ReNcell CX (cell line): ENCODE results near the gene WASF3.

DNA sequence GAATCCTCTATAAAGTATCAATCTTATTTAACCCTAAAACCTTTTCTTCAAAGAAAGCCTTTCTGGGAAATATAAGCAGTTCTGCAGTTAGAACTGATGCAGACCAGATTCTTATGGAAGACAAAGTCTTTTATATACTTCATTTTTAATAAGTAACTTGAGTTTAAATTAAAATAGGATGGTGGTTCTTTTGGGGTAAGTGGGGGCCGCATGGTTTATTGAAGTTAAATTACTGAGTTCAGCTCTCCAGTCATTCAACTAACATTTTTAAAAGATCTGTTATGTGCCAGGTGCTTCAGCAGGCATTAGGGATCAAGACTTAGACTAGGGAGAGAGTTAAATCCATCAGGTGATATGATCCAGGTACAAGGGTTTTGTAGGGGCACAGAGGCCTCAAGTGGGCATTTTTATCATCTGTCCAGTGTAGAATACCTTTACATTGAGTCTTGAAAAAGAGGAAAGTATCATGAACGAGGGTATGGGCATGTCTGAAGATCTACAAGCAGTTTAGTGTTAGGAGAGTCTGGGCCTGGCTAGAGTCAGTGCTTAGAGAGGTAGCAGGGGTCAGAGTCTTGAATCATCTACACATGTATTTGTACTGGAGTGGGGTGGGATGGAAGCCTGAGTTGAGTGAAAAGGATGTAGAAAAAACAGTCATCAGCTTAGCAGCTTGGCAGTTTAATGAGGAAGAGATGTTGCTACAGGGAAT is 22.3 kb downstream of the NUP58 start:
- PRO-cap = no peak

DNA sequence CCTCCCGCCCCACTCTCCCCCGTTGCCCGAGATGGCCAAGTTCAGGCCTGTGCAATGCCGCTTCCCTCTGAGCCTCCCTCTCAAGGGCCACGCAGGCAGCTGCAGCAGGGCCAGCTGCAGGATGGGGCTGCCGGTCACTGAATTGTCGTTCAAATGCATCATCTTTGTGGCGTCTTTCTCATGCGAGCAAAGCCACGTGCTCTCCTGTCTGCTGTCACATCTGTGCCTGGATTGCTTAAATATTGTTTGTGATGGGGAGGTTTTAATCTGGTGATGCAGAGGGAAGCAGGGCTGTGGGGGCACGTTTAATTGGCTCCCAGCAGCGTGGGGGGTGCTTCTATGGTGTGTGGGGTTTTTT is 26.6 kb downstream of the SHISA2 start:
- PRO-cap = no peak

GRCh38 chr13:26557626-26558810 is at the start of gene WASF3:
Gene WASF3, plus strand, starts transcription at chr13:26557683.
- PRO-cap = bidirectional peak, plus-strand start at chr13:26557724, minus-strand start at chr13:26557445; bidirectional peak, plus-strand start at chr13:26558437, minus-strand start at chr13:26558165; unidirectional peak, minus-strand start at chr13:26558617

GRCh38 chr13:26785284-26785719 is 24.7 kb upstream of the GPR12 start:
- PRO-cap = no peak

DNA sequence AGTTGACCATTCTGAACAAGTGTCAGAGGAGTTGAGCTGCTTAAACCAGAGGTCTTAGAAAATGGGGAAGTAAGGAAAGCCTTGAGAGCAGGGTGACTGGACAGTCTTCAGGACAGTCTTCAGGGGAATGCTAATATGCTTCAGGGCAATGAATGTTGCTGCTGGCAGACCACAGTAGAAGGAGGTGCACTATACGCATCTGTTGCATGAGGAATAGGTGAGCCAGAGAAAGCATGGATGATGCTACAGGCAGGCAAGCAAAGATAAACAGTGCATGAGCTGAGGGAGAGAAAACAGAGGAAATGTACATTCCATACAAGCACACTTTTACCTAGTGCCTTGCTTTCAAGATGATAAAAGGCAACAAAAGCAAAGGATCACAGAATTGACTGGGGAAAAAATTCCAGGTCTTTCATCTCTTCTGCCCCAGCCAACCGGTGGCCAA is 196.7 kb upstream of the GPR12 start:
- PRO-cap = no peak

- PRO-cap = no peak
Observed at GRCh38 chr13:26968276-26969581, 202.9 kb downstream of the USP12 start.

DNA sequence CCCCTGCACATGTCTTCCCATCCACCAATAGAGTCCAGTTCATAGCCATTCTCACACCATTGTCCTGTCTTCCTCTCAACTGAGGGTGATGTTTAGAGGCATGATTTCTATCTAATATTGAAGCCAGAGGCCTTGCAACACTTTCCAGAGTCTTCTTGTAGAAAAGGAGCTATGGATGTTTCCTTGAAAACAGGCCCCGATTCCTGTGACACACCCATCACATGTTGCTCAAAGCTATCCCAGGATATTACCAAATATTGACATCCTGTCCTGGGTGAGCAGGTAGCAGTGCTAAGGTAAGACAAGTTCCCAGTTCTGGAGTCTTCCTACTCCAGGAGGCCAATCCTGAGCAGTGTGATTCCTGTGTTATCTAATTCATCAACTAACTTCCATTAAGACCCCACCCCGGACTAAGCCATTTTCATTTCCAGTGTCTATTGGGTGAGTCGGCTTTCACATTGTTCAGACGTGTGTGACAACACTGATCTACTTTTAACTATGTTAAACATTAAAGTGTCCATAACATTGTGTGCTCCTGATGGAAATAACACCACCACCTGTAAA is 201.1 kb downstream of the USP12 start:
- PRO-cap = no peak

DNA sequence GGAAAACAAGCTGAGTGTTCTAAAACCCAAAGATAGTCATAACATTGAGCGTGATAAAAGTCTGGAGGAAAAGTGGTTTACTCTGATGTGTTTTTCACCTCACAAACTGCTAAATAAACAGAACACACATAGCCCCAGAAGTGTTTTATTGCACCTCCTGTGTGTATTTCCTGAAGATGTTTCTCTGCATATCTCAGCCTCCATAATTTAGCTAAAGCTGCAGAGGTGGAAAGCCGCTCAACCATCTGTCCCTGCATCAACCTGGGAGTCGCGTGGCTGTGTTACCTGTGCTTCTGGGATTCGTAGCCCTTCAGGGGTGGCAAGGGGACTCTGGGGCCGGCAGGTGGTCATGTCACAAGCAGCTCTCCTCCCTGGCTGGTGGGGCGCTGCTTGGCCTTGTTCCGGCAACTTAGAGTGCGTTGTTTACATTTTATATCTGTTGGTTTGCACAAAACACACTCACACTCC is 191.1 kb downstream of the USP12 start:
- PRO-cap = no peak

GRCh38 chr13:26997322-26997932 is 174.2 kb downstream of the USP12 start:
- PRO-cap = no peak

- PRO-cap = no peak
Observed at GRCh38 chr13:26998153-26998840, 173.3 kb downstream of the USP12 start.

DNA sequence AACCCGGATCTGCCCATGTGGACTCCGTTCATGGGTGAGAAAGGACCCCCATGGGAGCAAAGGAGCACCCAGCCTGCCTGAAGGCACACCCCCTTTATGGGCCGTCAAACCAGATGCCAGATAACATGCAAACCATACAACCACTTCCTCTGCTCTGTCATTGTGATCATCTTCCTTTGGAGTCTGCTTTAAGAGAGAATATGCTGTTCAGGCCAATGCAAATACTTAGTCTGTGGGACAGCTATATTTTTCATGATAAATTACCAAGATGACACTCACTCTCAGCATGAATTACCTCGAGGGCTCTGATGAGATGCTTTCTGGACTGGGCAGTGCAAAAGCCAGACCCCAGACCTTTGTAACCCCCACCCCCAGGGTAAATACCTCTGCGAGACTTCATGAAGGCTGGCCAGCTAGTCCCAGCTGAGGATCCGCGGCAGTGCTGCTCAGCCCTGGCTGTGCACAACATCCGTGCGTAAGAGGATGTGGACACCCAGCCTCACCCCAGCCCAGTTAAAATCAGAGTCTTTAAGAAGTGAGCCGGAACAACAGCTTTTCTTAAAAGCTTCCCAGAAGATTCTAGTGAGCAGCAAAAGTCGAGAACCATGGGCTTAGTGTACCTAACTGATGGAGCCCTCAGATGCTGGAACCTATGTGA is 126.5 kb downstream of the USP12 start:
- PRO-cap = no peak

GRCh38 chr13:27149273-27150025 is 22.2 kb downstream of the USP12 start:
- PRO-cap = no peak

DNA sequence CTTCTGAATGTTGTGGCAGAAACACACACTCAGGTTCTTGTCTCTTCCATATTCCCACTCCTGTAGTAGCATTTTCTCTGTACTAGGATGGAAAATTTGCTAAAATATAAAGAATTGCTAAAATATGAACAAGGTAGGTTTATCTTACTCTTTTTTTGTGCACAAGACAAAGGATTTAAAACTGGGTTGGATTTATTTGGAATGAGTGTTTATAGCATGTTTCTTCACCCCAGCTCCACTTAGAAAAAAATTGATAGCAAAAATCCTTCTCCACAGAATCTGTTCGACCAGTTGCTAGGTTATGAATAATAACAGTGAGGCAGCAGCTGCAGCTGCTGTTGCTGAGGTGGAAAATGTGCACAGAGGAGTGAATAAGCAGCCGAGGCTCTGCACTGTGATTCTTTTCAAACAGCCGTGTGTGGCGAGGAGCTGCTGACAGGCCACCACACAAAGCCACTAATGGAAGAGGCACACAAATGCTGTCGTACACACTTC is 6.6 kb upstream of the RASL11A start:
- PRO-cap = no peak

DNA sequence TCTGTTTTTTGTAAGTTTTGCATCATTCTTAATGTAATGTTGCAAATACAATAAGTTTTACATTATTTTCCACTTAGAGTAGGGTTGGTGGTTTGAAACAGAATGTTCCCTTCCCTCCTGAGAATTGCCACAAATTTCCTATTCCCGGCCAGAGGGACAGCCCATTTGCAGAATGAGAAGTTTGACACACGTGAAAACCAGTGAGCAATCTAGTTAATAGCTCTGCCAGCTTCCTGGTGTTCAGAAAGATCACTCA is 28.1 kb downstream of the RASL11A start:
- PRO-cap = no peak

DNA sequence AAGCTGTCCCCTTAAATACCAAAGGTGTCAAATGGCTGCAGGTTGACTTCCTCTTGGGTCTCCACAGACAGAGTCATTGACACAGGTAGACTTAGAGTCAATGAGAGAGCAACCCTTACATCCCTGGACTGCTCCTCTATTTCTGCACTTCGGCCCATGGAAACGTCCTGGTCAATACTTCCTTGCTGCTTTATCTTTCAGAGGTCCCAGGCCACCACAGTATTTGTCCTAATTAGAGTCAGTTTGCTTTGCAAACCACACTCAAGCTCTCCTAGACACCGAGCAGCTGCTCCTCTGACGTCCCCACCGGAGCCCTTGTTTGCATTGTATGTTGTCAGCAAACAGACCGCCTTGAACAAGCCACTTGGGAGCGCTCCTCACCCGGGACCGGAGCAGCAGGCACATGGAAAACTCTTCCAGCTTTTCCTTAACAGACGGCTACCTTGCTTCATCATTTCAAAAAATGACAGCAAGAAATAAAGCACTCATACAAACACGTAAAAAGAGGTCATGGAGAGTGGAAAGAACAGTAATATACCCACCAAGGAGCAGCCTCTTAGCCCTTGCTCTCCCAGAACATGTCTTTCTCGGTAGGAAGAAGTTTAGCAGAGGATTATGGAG is 51.5 kb upstream of the GTF3A start:
- PRO-cap = no peak

DNA sequence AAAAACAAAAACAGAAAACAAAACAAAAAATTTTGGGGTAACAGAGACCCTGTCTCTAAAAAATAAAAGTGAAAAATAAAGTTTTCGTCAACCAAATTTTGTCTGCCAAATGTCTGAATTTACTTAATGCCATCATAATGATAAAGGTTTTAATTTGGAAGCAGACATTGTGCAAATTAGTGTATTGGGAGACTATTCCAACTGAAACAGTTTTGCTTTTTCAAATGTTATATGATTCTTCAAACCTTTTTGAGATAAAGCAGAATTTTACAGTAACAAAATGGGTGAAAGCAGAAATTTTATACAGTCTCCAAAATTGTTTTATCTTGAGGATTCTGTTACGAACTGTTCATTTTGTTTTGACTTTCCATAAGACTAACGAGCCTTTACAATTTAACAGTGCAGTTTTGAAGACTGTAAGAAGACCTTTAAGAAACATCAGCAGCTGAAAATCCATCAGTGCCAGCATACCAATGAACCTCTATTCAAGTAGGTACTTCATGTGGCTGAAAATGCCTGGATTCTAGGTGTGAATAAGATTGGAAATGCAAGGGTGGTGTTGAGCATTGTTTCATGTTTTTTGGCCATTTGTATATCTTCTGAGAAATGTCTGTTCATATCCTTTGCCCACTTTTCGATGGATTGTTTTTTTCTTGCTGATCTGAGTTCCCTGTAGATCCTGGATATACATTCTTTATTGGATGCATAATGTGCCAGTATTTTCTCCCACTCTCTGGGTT is 5.9 kb downstream of the GTF3A start:
- PRO-cap = no peak

- PRO-cap = no peak
Observed at GRCh38 chr13:27853172-27853648, 60.9 kb downstream of the GSX1 start.

- PRO-cap = bidirectional peak, plus-strand start at chr13:28139624, minus-strand start at chr13:28139263
Observed at GRCh38 chr13:28138679-28139527, 558 bp downstream of the PAN3 start.

DNA sequence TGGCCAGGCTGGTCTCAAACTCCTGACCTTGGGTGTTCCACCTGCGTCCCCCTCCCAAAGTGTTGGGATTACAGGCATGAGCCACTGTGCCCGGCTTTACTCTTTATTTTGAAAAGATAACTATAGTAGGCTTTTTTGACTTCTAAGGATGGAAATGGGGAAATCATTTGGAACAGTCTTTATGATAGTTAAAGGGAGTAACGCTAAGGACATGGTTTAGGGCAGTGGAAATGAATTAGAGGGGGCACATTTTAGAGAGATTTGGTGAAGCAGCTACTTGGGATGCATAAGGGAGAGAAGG is 21.8 kb downstream of the PAN3 start:
- PRO-cap = no peak

DNA sequence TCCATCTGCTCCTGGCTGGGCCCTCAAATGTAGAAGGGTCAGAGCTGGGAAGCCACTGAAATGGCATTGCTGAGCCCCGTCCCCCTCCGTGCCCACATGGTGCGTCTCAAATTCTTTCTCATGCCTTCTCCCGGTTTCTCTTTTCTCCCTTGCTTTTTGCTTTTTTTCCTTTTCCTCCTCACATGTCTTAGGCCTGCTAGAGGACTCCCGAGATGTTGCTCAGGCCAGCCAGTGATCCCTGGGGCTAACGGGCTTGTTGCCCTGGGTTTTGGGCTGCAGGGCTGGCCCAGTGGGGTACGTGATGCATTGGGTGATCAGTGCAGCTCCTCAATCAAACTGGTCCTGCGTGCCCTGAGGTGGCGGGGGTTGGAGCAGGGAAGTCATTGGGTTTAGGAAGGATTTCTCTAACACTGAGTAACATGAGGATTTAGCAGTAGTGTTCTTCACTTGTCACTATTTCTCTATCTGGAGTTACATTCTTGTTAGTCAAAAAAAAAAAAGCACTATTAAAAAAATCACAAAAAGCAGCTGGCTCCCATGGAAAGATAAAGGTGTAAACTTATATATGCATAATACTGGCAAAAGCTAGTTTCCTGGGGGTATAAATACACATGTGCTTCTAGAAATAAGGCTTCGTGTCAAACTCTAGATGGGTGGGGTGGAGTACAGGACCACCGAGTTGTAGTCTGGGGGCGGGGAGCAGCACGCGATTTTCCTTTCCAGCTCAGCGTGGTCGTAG is 164.3 kb downstream of the PAN3 start:
- PRO-cap = no peak